H7 (cell line): ENCODE measurements around the genes ARHGAP33, ALKBH6 and ZNF420.

DNA sequence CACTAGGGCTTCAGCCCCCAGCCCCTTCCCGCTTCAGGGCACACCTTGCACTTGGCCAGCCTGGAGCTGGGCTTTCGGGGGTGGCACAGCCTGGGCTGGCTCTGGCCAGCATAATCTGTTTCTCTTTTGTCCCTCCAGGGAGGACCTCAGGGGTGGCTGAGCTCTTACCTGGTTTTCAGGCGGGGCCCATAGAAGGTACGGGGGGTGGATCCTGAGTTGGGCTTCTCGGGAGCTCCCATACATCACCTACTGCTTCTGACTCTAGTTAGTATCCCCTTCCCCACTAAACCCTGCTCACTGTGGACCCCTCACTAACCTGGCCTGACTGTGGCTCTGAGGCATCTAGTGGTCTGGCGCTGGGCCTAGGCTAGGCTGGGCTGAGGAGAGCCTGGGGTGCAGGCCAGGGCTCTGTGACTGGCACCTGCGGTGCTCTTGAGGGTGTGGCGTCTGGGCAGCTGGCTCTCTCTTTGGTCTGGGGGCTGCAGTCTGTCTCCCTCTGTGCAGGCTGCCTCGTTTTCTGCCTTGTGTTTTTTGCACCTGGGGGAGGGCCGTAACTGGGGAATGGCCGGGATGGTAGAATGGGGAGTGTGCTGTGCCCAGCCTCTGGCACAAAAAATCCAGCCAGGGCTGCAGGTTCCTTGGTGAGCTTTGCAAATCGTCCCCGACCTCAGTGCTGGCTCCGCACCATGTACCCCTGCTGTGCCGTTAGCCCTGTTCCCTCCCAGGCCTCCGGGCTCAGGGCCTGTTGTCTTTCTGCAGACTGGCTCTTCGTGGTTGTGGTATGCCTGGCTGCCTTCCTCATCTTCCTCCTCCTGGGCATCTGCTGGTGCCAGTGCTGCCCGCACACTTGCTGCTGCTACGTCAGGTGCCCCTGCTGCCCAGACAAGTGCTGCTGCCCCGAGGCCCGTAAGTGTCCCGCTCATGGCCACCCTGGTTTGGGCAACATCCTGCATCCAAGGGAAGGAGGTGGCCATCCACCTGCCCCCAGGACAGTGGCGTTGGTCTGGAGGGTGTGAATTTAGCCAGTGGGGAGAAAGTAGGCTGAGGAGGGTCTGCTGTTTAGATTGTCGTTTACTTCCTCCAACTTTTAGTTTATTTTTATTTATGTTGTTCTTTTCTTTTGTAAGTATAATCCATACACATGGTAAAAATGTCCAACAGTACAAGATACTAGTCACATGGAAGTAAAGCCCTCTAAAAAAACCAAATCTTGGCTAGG, 6.6 kb upstream of the USF2 start:
- RAMPAGE, long total RNA: no peak

DNA sequence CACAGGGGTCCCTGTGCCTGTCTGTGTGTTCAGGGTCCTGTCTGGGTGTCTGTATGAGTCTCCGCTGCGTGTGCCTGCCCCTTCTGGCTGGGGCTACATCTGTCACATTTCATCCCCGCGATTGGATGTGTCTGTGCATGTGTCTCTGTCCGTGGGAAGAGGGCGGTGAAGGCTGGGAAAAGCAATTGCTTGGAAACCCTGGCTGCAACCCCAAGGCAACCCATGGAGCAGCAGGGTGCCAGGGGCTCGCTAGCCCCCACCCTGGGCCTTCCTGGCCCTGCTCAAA, 1.4 kb downstream of the MAG start:
- RAMPAGE, long total RNA: no peak

- RAMPAGE, long total RNA: no peak
Observed at GRCh38 chr19:35316499-35317062, 12.4 kb upstream of the CD22 start.

DNA sequence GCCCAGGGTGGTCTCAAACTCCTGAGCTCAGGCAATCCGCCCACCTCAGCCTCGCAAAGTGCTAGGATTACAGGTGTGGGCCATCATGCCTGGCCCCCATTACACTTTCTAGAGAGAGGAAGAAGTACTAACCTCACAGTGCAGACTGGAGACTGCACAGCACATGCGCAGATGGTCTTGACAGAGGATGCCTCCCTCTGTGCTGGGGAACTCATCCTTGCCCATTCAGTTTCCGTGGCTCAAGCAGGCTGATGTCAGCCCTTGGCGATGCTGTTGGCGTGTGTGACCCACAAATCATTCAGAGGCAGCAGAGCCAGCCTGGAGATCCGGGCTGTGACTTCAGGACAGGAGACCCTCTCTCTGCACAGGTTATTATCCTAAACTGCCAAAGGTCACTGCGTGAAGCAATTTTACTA, 14.6 kb upstream of the FFAR2 start:
- RAMPAGE, long total RNA: no peak

- RAMPAGE, long total RNA: no peak
Observed at GRCh38 chr19:35508947-35509654, 4.3 kb downstream of the DMKN start.

- RAMPAGE, long total RNA: no peak
Observed at GRCh38 chr19:35553521-35554002, 8.1 kb downstream of the TMEM147 start.

GRCh38 chr19:35716409-35717376, 1.1 kb upstream of the KMT2B start:
- RAMPAGE, long total RNA: no peak

GRCh38 chr19:35719251-35719810, 1.5 kb downstream of the KMT2B start:
- RAMPAGE, long total RNA: no peak

GRCh38 chr19:35757095-35758023, 530 bp upstream of the HSPB6 start:
- RAMPAGE, long total RNA: no peak

DNA sequence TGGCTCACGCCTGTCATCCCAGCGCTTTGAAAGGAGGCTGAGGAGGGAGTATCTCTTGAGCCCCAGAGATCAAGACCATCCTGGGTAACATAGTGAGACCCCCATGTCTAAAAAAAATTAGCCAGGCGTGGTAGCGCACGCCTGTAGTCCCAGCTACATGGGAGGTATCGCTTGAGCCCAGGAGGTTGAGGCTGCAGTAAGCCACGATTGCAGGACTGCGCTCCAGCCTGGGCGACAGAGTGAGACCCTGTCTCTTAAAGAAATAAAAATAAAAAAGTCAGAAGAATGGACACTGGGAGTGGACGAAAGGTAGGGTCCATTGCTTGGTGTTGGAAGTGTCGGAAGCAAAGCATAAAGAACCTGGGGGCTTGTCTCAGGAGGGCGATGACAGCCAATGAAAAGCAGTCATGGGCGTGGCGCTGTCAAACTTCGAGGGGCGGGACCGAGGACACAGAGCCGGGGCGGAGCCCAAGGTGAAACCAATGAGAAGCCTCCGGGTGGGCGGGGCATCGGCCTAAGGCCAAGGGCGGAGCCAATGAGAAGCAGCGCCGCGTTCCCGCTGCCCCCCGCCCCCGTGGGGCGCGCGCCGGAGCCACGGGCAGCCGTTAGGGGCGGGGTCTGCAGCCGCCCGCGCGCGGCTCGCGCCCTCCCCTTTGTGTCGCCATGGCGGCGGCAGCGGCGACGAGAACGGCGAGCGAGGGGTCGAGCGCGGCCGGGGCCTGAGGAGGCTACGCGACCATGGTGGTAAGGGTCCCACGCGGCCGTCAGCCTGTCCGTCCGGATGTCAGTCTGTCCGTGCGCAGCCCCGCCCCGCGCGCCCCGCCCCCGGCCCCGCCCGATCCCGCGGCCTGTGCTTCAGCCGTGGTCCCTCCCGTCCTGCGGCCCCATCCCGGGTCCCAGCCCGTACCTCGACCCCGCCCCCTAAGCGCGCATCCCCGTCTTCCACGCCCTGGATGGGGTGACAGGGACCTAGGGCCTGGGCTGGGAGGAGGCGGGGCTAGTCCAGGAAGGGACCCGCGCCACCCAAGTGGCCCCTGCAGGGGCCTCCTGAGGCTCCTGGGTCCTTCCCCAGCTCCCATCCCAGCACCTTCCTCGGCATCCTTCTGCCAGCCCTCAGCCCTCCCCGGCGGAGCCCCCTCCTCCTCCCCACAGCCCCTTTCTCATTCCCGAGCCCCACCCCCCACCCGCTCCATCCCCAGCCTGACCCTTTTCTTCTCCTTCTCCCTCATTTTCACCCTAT, at the start of gene ARHGAP33:
Gene ARHGAP33 (plus strand): TSS at position 644 of the 1,240 bp plus-strand sequence.
- RAMPAGE, long total RNA: no peak

- RAMPAGE, long total RNA: start-site peak on the minus strand at chr19:36014201-36014227, 51 reads
Observed at GRCh38 chr19:36013825-36014328, at the start of gene ALKBH6. ALKBH6 (minus strand) TSS chr19:36014213.

GRCh38 chr19:36121566-36121984, 6.3 kb downstream of the TBCB start:
- RAMPAGE, long total RNA: no peak

DNA sequence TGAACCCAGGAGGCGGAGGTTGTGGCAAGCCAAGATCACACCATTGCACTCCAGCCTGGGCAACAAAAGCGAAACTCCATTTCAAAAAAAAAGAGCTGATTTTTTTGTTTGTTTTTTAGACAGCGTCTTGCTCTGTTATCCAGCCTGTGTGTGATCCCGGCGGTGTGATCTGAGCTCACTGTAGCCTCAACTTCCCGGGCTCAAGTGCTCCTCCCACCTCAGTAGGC, 10.6 kb upstream of the CAPNS1 start:
- RAMPAGE, long total RNA: no peak

DNA sequence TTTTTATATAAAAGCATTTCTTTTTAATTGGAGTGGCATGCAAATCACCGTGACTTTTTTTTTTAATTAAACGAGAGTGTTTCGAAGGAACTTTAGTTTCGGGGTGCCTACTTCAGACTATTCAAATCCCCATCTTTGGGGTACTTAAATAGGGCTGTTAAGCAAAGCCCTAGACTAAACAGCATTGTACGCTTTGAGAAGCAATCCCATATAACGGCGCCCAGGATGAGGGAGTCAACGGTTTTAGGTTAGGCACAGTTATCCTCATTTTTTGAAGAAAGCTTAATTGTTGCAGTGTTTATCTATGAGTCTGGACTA, 659 bp downstream of the ZNF146 start:
- RAMPAGE, long total RNA: no peak

DNA sequence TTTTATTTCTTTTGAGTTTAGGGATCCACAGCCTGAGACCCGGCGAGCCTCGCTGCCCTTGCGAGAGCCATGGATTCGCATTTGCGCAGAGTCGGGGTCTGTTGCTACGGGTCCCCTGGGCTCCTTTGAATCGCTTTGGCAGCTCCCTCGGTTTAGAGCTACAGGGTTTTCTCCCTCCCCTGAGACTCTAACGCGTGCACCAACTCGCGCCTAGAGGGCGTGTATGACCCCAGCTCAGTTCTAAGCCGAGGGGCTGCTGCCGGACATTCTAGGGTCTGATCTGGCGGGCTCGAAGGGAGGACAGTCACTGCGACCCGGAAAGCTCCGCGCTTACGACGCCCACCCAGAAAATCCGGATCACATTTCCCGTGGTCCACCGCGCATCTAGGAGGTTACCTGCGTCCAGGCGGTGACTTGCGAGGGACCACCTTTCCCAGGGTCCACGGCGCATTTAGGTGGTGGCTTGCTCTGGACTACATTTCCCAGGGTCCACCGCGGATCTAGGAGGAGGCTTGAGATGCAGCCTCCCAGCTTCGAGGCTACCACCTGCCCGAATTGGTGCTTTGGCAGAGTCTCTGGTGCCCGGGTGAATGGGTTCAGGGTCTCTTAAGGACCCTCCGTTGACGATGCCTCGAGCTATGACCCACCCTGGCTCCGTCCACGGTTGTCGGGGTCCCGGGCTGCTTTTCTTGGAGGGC, 30.3 kb downstream of the ZNF146 start:
- RAMPAGE, long total RNA: no peak

GRCh38 chr19:36257233-36258098, 42.6 kb downstream of the ZNF146 start:
- RAMPAGE, long total RNA: no peak

GRCh38 chr19:36420882-36422127, 2.9 kb upstream of the ZFP82 start:
- RAMPAGE, long total RNA: no peak

DNA sequence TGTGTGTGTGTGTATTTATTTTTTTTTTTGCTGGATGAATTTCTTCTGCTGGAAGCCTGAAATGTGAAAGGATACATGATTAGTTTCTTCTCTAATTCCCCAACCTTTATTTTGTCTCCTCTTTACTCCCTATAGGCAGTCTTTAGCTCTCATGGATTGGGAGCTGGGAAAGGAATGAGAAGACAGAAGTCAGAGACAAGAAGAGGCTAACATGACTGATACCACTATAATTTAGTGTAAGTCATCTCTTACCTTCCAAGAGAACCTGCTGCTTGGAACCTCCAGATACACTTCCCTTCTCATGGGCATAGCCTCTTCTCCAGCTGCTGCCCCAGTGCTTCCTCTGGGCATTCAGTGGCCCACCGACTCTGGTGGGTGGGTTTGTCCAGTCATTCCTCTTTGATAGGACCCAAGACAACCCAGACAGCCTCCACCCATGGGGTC, 1.9 kb downstream of the ZNF567 start:
- RAMPAGE, long total RNA: no peak

DNA sequence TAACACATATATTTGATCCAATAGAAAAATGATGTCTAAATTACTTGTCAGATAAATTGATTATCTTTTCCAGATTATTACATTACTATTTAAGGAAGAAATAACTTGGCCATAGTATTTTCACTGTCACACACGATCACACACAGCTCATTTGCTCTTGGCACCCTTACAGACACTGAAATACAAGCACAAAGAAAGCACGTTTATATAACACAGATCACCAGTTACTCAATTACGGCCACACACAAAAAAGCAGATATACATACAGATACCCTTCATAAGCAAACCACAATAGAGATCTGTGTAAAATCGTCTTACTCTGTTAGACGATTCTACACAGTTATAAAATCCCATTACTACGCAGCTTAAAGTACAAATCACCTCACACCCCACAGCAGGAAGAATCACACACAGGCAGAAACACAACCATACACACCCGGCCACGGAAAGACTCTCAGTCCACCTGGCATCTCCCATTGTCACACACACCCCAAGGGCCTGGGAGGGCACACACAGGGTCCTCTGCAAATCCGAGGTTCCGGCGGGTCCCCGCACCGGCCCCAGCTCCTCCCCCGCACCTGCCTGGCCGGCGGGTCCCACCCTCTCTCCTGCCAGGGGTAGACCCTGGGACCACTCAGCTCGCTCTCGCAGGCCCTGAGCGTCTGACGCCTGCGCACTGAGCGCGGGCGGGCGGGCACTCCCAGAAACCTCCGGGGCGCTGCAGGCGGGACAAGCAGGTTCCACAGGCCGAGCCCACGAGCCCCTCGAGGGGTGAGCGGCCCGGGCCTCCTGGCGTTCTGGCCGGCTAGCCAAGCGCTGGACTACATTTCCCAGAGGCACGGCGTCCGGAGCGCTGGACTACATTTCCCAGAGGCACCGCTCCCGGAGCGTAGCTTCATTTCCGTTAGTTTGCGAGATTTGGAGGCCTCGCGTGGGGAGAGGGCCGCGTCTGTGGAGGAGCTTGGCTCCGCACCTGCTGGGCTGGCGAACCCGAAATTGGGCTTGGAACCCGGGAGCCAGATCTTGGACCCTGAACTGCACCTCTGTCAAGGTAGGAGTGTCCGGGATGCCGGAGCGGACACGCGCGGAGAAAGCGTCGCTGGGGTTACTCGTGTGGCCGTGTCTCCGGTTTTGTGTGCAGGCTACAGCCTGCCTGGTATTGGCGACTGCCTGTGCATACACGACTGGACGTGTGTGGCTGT, at the start of gene ZNF420:
Gene ZNF420 (plus strand): TSS at position 914 of the 1,202 bp plus-strand sequence.
- RAMPAGE, long total RNA: start-site peak on the plus strand centred at position 927 of the sequence, 43 bp wide, 84 reads

DNA sequence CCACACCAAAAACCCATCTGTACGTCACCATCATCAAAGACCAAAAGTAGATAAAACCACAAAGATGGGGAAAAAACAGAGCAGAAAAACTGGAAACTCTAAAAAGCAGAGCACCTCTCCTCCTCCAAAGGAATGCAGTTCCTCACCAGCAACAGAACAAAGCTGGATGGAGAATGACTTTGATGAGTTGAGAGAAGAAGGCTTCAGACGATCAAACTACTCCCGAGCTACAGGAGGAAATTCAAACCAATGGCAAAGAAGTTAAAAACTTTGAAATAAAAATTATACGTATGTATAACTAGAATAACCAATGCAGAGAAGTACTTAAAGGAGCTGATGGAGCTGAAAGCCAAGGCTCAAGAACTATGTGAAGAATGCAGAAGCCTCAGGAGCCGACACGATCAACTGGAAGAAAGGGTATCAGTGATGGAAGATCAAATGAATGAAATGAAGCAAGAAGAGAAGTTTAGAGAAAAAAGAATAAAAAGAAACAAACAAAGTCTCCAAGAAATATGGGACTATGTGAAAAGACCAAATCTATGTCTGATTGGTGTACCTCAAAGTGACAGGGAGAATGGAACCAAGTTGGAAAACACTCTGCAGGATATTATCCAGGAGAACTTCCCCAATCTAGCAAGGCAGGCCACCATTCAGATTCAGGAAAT, 39.3 kb downstream of the ZNF420 start:
- RAMPAGE, long total RNA: no peak